Bronchial epithelial cell (primary cell): ENCODE measurements around the genes CRTAM, BSX, OR10G7 and OR8G5.

- RRBS, 2 experiments = no CpG with 5 or more reads among the region's 8 CpGs
Measured at GRCh38 chr11:122672898-122673424, 17.4 kb downstream of the UBASH3B start.

DNA sequence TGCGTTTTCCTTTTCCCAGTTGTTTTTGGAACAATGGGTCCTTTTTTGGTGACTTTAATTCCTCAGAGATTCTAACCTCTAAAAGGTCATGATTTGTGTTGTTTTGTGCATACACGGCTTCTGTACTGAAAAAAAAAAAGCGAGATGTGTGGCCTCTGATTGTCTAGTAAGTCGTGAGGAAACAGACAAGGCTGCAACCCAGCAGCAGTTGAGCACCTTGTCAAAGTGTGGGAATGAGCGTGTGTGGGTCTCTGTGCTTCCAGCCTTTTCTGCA lies 64.4 kb upstream of the CRTAM start:
- RRBS, 2 experiments = no CpG with 5 or more reads among the region's 5 CpGs

DNA sequence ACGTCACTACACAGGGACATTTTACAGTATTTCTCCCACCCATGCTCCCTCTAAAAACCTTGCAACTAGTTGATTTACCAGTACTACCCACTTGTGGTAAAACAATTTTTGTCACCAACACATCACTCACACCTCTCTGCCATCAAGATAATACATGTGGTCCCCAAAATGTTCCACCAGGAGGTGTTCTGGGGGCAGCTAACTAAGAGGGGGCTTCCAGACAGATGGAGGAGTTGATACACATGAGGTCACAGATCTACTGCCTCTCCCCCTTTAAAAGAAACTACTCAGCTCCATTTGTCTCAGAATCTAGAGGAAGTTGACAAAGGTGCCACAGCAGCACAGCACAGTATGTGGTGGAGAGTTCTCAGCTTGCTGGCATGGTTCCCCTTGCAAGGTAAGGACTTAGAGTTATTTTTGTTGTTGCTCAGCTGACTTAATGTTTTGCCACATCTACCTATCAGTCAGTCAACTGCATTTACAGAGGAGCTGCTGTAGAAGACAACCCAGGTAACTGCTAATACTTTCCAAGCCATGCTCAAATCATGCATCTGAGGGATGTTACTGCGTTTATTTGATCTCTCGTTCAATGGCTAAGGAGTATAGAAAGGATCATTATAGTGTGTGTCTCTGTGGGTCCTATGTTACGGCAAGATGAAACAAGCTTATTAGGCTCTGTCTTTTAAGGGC lies at the start of gene CRTAM:
TSS of gene CRTAM (plus strand) at position 305 of the 690 bp plus-strand sequence.
- RRBS, 2 experiments = no CpG with 5 or more reads among the region's 4 CpGs

- RRBS, 2 experiments = no CpG with 5 or more reads among the region's 10 CpGs
Measured at GRCh38 chr11:122843258-122844180, 5.2 kb downstream of the CRTAM start.

GRCh38 chr11:122981556-122982242 lies at the start of gene BSX:
TSS of gene BSX (minus strand) at chr11:122981834.
- RRBS, 2 experiments = 6% methylated on average over 18 to 19 of the region's 31 CpGs

DNA sequence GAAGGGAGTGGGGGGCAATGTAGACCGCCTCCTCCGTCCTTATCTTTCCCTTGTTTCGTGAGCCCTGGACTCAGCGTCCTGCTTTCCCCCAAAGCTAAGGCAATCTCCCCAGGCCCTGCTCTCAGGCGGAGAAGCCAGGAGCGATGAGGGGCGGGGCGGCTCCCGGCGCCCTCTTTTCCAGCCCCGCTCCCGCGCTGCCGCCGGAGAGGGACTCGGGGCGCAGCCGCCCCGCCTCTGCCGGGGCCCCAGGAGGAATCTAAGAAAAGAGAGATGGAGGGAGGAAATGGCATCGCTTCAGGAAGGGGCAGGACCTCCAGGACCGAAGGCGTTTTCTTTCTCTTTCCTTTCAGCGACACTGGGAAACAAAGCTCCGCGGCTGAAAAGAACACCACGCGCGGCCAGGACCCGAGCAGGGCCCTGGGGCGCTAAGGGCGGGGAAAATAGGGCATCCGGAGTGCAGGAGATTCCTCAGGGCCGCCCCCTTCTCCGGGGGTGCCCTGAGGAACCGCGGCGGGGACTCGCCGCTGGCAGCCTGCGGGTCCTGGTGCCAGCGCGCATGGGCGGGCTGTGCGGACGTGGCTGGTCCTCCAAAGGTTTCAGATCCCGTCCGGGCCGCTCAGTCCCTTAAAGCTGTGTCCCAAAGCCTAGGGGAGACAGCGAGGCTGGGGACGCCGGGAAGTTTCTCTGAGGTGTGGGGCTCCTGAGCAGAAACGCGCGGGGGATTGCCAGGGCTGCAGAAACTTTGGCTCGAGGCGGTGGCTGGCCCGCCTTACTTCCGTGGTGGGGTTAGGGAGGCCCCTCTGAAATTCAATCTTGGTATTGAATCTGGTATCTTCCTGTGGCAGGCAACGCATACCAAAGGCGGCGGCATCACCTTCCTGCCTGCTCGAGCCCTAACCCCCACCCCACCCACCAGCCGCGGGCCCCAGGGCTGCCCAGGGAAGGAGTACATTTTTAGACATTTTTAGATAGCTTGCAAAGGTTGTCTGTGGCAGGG lies 2.8 kb upstream of the BSX start:
- RRBS, 2 experiments = 1 to 2% methylated on average over 17 of the region's 65 CpGs

DNA sequence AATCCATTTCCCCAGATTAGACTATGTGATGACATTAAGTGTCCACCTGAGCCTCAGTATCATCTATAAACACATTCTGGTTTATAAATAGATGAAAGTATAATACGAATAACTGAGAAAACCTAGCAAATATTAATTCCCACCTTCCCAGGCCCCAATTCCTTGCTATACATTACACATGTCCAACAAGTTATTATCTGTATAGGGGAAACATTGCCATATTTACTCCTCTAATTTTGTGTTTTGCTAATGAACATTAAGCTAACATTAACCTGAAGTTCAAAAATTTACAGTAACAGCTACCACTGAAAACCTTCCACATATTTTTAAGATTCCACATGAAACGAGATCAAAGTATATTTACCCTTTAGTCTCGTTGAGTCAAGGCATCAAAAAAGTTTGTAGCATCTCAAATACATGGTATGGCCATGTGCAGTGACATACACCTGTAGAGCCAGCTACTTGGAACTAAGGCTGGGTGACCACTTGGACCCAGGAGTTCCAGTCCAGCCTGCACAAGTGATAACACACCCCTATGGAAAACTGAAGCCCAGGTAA lies 6.0 kb downstream of the HSPA8 start:
- RRBS, 2 experiments = no CpG with 5 or more reads among the region's 3 CpGs

DNA sequence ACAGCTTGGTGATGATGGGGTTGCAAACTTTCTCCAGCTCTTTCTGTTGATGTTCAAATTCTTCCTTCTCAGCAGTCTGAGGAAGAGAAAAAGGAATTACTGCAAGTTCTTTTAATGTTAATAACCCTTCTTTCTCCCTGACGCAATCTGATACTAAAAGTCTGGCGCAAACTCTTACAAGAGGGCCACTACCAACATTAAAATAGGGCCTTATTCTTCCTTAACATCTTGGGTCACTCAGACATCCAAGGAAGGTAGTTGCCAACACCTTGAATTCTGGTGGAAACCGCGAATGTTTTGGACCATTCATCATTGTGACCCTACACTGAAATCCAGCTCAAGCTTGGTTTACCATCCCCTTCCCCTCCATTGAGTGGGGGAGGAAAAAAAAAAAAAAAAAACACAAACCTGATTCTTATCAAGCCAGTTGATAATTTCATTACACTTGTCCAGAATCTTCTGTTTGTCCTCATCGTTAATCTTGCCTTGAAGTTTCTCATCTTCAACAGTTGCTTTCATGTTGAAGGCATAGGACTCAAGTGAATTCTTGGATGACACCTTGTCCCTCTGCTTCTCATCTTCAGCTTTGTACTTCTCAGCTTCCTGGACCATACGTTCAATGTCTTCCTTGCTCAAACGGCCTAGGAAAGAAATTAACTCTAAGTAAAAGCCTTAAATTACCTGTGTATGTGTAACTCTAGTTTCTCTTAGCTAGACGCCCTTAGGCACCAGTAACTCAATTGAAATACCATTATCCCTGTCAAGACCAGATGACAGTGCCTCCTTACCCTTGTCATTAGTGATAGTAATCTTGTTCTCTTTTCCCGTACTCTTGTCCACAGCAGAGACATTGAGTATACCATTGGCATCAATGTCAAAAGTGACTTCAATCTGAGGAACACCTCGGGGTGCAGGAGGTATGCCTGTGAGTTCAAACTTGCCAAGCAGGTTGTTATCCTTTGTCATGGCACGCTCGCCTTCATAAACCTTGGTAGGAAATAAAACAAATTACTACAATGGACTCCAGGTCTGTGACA lies 3.8 kb downstream of the HSPA8 start:
- RRBS, 2 experiments = no CpG with 5 or more reads among the region's 12 CpGs

DNA sequence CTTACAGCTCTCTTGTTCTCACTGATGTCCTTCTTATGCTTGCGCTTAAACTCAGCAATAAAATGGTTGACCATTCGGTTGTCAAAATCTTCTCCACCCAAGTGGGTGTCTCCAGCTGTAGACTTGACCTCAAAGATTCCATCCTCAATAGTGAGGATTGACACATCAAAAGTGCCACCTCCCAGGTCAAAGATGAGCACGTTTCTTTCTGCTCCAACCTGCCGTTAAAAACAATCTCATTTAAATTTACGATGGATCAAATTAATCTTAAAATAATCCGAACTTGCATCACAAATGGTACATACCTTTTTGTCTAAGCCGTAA lies 2.2 kb downstream of the HSPA8 start:
- RRBS, 2 experiments = no CpG with 5 or more reads among the region's 7 CpGs

DNA sequence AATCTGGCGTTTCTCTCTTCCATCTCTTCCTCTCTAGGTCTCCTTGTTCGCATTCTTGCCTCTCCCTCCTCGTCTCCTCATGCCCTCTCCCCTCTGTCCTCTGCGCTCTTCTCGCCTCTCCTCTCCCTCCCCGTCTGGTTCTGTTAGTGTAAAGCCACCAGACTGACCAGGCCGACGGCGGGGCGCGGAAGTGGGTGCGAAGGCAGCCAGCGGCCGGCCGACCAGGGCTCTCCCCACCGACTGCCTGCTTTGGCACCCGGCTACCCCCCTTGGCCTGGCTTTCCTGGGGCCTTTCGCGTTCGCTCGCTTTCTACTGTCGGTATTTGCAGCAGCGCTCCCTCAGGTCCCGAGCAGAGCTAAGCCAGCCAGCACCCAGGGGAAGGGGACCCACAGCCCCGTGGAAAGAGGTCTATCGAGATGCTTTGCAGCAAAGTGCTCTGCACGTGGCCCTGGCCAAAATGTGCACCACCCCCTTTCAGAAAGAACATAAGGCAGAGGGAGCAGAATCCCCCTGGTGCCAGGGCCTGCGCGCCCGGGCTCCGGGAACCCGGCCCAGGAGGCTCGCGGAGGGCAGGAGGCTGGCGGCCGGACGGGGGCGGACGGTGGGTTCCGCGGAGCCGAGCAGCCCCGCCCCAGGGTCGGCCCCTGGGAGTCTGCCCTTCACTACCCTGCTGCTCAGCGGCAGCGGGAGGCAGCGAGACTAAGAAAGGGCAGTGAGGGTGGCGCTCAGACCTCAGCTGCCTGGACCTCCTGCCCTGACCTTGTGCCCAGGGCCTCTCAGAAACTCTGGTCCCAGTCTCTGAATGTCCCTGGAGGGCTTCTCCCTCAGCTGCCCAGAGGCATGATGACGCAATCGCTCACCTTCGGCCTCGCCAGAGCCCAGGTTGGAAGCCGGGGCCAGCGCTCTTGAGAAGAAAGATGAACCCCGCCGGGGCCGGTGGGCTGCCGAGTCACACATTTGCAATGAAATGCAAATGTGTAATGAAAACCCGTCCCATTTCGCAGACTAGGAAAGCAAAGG lies 900 bp upstream of the CLMP start:
- RRBS, 2 experiments = 5 to 14% methylated on average over 9 of the region's 60 CpGs

GRCh38 chr11:123314543-123315417 lies 115.3 kb upstream of the GRAMD1B start:
- RRBS, 2 experiments = 40% methylated on average over 3 of the region's 17 CpGs; no CpG with 5 or more reads in 1 of the 2 experiments

DNA sequence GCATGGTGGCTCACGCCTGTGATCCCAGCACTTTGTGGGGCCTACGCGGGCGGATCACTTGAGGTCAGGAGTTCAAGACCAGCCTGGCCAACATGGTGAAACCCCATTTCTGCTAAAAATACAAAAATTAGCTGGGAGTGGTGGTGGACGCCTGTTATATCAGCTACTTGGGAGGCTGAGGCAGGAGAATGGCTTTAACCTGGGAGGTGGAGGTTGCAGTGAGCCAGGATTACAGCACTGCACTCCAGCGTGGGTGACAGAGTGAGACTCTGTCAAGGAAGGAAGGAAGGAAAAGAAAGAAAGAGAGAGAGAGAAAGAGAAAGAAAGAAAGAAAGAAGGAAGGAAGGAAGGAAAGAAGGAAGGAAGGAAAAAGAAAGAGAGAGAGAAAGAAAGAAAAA lies 35.9 kb downstream of the GRAMD1B start:
- RRBS, 2 experiments = no CpG with 5 or more reads among the region's 6 CpGs

GRCh38 chr11:123472271-123473004 lies 42.4 kb downstream of the GRAMD1B start:
- RRBS, 2 experiments = no CpG with 5 or more reads among the region's 8 CpGs

- RRBS, 2 experiments = 76 to 83% methylated on average over 13 to 17 of the region's 49 CpGs
Measured at GRCh38 chr11:123576865-123577902, 77.2 kb downstream of the SCN3B start.

GRCh38 chr11:123628955-123629823 lies 25.2 kb downstream of the SCN3B start:
- RRBS, 2 experiments = no CpG with 5 or more reads among the region's 10 CpGs

GRCh38 chr11:124041197-124041737 lies at the start of gene OR10G7:
TSS of gene OR10G7 (minus strand) at chr11:124041325.
- RRBS, 2 experiments = no CpG with 5 or more reads among the region's 1 CpG

DNA sequence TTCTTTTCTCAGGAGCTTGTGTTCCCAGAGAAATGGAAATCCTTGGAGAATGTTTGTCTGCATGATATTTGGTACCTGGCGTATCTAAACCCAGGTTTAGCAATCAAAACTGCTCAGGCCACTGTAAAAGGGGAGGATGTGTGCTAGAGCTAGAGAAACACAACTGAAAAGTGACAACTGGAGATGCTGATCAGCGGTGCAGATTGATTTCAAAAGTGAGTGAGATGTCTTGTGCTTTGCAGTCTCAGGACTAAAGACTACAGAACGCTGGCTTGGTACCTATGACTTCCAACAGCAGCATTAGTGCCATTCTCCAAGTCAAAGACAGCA lies at the start of gene OR8G5:
TSS of gene OR8G5 (plus strand) at position 116 of the 330 bp plus-strand sequence.
- RRBS, 2 experiments = no CpG with 5 or more reads among the region's 3 CpGs

DNA sequence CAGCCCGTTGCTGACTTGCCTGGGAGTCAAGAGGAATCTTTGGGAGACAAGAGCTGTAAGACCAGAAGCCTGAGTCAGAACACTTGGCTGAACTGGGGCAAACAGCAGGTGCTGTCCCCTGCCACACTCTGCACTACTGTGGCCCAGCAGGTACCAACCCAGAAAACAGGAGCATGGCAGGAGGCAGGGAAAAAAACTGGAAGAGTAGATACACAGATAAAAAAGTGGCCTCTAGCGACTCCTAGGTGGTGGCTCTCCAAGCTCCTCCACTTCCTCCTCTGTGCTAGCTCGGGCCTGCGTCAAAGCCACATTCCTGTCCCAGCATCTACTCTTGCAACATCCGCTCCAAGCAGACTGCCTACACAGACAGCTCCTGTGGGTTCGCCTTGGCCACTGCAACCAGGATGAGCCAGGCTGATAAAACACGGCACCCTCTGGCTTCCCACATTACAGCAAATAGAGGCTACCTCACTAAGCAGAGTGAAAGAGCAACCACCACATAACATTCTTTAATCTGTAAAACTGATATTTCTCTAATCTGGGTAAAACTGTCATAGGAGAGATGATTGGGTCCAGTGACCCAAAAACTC lies 6.9 kb downstream of the OR8B12 start:
- RRBS, 2 experiments = no CpG with 5 or more reads among the region's 7 CpGs

DNA sequence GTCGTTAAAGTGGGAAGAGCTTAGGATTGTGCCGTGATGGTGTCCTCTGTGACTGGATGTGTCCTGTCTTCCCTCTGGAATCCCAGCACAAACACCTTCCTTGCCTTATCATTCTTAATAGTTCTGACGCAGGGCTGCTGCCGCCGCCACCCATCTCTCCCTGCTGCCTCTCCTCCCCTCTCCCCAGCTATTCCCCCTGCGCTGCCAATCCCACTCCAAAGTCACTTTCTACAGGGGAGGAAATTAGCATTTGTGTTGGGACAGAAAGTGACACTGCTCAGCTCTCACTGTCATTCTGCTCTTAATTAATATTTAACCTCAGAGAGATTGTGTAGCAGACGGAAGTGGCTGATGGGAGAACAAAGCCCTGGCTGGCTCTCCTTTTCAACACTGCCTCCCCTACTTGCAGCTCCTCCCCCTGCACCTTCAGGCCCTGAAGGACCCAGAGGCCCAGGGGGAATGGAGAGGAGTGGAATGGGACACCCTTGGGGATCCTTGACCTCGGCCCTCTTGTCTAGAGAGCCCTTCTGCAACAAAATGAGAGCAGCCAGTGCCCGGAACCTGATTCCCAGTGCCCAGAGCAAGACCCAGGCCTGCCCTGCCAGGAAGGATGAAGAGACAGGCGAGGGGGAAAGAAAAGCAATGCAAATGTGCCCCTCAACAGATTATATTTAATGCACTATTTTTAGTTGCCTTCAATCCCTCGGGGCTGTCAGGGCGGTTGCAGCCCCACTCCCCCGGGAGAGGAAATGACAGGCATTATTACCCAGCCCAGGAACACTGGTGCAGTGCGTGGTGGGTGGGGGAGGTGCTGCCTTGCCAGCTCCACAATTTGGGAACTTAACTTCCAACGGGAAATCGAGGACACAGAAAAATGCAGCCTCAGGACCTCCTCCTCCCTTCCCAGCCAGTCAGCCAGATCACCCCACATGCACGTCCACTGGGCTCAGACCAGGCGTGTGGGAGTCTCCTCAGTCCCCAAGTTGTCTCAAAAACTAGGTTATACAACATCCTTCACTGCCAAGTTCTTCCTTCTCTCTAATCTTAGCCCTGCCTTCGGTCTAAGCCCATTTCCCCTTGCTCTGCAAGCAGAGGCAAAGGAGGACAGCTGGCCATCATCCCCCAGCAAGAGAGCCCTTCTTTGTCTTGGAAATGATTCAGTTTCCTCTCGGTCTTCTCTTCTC lies 14.5 kb upstream of the NRGN start:
- RRBS, 2 experiments = no CpG with 5 or more reads among the region's 20 CpGs

GRCh38 chr11:124875920-124877026 lies 11.0 kb downstream of the ROBO3 start:
- RRBS, 2 experiments = 1 to 3% methylated on average over 19 of the region's 80 CpGs